Measurements from ENCODE around the genes BAAT, SMC2 and OR13C3.

DNA sequence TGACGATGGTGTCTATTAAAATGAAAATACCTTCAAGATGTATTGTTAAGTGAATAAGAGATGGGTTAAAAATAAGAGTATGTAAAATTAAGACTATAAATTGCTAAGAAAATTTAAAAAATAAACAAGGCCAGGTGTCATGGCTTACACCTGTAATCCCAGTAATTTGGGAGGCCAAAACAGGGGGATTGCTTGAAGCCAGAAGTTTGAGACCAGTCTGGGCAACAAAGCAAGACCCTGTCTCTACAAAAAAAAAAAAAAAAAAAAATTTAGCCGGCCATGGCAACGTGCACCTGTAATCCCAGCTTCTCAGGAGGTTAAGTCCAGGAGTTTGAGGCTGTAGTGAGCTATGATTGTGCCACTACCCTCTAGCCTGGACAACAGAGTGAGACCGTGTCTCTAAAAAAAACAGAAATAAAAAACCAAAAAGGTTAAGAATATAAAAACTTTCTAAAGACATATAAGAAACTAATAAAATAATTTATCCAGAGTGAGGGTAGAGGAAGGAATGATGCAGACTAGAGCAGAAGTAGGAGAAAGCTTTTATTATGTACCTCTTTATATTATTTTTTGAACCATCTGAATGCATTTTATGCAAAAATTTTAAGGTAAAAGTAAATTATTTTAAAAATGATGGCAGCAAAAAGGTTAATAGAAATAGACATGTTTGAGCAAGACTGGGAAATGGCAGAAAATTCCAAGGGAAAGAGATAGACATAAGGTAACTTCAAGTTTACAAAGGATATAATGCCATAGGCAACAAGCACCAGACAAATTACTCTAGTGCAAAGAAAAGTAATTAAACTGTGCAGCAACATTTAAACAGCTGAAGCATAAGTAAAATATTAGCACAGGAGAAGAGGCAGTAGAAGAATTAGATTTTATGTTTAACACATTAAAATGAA, 49.0 kb downstream of the INVS start:
- PRO-cap = no peak

DNA sequence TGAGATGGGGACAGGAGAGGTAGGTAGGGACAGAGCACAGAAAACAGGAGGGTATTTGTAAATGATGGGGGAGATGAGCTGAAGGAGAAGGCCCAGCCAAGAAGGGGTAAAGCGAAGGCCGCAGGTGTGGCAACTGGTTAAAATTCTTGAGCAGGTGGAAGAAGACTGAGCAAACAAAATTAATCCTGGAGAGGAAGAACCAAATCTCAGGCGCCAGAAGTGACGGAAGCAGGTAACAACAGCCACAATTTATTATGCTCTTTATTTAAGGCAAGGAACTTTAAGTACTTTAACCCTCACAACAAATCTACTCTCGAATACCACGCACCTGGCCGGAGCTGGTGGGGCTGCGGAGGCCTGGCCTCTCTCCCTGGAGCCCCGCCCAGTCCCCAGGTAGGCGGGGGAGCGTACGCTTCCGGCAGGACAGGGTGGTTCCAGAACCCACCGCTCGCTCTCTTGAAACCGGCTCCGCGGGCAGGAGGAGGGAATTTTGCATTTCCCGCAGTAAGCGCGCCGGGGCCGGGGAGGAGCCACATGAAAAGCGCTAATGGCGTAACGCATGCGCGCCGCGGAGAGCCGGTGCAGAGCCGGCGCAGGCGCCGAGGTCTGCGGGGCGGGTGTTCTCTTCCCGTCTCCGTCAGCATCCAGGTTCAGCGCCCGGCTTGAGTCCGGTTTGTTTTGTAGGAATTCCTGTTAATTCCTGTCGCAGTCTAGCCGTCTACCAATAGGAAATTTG, 20.6 kb downstream of the CAVIN4 start:
- PRO-cap = bidirectional peak, plus-strand start at position 629 of the sequence, minus-strand start at position 470 of the sequence

GRCh38 chr9:101029938-101030286, 1.4 kb downstream of the PLPPR1 start:
- PRO-cap = no peak

DNA sequence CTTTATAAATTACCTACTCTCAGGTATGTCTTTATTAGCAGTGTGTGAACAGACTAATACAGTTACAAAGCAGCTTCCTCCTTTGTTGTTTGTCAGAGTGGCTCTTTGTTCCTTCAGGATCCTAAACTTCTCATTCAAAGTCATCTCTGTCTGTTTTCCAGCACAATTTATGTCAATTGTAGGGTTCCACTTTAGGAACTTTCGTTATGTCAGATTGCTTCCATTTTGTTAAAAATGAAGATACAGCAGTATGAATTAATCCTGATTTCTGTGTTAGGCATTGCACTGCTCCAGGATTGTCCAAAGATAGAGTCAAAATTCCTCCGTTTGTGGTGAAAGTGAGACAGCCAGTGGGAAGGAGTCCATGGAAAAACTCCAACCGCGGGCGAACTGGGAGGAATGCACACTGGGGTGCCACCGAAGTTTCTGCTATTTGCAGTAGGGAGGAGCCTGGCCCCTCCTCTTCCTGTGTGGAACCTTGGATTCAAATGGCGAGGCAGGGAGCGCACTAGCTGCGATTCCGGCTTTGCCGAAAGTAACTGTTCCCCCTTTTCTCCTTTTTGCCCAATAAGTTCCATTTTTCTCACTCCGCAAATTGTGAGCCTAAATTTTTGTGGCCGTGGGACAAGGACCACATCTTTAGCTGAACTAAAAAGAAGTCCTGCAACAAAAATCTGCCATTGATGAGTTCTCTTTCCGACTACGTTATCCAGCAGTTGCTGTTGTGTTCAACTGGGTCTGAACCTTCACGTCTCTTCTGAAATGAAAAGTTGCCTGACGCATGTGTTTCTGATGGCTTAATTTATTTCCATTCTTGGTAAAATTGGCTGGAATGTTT, 9.3 kb downstream of the BAAT start:
- PRO-cap = no peak

DNA sequence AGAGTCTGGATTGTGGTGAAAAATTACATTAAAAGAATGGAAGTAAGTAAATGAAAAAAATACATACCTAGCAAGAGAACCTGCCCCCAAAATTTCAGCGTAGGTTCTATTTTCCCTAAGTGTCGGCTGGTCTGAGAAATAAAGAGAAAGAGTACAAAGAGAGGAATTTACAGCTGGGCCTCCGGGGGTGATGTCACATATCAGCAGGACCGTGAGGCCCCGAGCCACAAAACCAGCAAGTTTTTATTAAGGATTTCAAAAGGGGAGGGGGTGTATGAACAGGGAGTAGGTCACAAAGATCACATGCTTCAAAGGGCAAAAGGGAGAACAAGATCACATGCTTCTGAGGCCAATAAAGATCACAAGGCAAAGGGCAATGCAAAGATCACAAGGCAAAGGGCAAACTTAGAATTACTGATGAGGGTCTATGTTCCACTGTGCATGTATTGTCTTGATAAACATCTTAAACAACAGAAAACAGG, at the start of gene BAAT:
BAAT (minus strand) TSS at position 219 of the 482 bp plus-strand sequence.
- PRO-cap = no peak

- PRO-cap = no peak
Observed at GRCh38 chr9:101408747-101409159, 10.1 kb downstream of the ZNF189 start.

GRCh38 chr9:101428279-101428890, 7.2 kb downstream of the ALDOB start:
- PRO-cap = no peak

- PRO-cap = no peak
Observed at GRCh38 chr9:103189185-103189404, 194.0 kb downstream of the CYLC2 start.

DNA sequence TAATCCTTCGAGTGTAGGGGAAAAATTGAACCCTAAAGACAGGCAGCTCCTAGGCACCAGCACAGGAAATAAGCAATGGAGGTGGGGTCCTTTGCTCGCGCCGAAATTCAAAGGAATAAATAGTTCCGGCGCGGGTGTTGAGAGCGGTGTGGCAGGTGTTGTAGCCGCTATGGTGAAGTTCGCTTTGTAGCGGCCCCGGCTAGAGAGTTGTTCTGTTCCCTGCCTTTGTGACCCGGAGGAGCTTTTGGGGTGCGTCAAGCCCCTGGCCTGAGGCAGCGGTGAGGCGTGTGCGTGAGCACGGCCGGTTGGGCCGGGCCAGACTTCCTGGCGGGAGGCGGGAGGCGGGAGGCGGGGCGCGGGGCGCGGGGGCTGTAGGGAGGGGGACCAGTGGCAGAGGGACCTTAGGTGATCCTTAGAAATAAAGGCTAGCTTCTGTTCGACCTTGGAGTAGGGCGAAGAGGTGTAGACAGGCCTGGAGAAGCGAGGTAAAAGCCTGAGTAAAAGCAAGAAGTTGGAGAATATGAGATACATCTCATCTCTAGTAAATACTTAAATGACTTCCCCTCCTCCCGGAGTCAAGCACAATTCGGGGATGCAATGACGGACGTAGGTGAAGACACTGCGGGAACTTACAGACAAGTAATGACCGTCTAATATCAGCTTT, at the start of gene SMC2:
SMC2 (plus strand) TSS at position 110 of the 664 bp plus-strand sequence.
- PRO-cap = bidirectional peak, plus-strand start at position 128 of the sequence, minus-strand start outside the sequence; bidirectional peak, plus-strand start at position 324 of the sequence, minus-strand start at position 274 of the sequence

DNA sequence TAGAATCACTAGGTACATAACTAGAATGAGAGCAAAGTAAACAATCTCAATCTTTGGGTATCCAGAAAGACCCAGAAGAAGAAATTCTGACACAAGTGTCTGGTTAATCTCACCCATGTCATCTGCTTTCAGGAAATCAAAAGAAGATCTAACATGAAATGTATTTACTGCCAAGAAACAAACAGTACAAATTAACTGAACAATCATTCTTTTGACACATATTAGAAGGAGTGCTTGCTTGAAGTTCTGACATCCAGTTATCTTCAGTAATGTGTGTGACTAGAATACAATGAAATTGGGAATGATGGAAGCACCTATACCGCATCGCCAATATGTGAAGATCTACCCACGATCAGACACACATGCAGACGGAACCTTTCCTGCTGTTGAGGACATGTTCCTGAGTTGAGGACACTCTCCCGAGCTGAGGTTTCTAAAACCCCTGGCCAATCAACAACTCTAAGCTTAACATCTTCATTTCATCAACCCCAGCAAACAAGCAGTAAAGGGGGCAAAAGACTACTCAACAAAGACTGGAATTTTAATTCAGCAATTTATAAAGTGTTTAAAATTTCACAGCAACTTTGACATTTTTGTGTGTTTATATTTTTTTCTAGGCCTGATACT, at the start of gene OR13C3:
OR13C3 (minus strand) TSS at position 250 of the 627 bp plus-strand sequence.
- PRO-cap = no peak

DNA sequence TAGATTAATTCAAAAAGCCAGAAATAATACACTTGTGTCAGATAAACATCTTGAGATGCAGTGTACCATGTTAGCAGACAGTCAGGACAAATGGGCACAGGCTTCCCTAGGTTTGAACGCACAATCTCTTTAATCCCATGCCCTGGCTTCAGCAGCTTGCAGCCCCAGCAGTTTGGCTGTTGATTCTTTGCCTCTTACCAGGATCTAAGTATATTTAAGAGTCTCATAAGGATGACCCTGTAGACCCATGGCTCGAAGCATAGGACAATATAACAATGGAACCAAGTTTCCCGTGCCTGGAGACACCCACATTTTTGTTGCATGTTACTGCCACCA, 19.4 kb downstream of the NIPSNAP3B start:
- PRO-cap = no peak

- PRO-cap = no peak
Observed at GRCh38 chr9:104814974-104815528, 51.1 kb downstream of the NIPSNAP3B start.

GRCh38 chr9:104851444-104852032, 76.4 kb downstream of the ABCA1 start:
- PRO-cap = no peak

DNA sequence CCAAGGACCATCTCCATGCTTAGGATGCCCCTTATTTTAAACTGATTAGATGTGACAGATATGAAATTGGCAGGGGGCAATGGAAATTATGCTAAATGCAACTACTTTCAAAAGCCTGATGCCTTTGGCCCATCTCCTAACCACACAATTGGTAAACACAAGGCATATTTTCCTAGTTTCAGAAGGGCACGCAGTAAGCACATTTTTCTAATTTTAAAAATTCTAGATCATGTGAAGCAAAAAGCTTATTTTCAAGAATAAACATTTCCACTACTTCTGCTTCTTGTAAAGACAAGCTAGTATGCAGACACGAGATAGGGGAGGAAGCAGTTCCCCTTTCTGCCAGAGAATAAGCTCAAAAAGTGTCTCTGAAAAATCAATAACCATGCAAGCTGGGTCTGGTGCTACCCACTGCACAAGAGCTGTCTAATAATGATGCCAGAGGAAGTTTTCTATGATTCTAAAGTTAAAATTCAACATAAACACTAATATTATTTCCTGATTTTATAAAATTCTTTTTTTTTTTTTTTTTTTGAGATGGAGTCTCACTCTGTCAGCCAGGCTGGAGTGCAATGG, 67.6 kb downstream of the ABCA1 start:
- PRO-cap = no peak

DNA sequence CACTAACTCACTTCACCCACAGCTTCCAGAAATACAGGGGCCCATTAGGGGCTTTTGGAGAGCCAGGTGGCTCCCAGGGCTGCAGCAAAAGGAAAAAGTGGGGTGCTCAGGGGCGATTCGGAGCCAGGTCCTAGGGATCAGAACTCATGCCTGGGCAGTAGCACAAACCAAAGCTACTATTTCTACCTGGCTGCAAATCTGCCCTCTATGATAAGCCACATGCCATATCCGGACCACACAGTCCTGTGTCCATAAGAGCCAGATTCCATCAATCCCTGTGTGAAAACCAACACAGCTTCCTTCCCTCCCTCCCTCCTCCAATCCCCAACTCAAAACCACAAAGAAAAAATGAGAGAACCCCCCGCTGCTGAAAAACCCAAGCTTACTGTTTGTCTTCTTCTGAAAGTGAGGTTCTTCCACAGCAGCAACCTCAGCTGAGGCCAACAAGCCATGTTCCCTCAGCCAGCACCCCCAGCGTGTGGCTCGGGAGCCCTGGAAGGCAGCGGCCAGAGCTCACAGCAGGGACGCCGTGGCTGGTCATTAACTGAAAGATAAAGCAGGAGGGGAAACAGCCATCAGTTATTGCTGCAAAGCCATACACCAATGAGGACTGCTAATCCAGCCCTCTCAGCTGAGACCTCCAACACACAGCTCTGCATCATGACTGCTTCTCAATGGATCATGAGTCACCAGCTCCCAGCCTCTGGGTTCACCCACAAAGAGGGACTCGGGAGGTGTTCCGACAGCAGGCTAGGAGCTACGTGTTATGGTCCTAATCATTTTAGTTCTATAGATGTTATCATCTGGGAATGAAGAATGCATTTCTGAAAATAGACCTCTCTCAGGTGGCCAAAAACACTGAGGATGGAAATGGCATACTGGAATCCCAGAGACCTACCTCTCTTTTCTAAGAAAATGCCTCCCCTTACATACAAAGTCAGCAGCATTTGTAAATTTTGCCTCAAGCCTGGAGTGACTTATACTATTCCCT, 24.4 kb downstream of the ABCA1 start:
- PRO-cap = no peak

DNA sequence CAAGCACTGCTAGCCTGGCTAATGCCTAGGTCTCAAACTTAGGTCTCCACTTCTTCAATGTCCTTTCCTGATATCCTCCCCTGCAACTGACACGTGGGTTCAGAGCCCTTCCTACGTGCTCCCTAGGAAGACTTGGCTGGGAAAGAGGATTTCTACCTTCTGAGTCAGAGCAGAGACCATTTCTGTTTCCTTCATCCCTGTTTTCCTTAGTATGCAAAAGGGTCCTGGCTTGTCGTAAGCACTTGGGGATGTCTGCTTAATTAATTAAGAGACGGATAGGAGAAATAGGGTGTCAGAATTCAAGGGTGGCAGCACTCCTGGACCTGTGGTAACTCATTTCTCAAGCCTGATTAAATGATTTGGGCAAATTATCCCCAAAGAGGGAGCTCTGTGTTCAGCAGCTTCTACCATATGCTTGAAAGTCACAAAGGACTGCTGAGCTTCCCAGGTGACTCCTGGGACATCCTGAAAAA, 20.7 kb downstream of the ABCA1 start:
- PRO-cap = no peak

GRCh38 chr9:104912531-104913425, 15.2 kb downstream of the ABCA1 start:
- PRO-cap = no peak

DNA sequence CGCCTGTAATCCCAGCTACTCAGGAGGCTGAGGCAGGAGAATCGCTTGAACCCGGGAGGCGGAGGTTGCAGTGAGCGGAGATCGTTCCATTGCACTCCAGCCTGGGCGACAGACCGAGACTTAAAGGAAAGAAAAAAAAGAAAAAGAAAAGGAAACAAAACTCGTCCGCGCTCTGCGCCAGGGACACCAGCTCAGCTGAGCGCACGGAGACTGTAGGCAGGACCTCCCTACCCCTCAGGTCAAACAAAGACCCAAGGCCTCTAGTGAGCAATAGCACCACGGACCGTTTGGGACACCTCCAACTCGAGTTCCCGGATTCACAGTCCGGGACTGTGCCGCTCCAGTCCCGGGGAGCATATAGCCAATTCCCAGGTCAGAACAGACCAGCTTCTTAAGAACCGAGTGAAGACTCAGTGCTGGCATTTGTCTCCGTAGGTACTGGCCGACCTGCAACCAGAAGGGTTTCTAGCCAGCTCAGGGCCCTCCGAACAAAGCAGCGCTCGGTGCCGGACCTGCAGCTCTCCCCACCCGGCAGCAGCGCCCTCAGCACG, 798 bp downstream of the ABCA1 start:
- PRO-cap = no peak

- PRO-cap = bidirectional peak, plus-strand start at chr9:104991936, minus-strand start at chr9:104991789
Observed at GRCh38 chr9:104991627-104992350, 63.8 kb upstream of the ABCA1 start.

GRCh38 chr9:105141527-105142010, 102.9 kb upstream of the SLC44A1 start:
- PRO-cap = no peak

All from ReNcell CX (cell line).